Hepatocyte (in vitro differentiated cells and primary cell): Measurements from ENCODE around the genes ATP7A, GPR174, ITM2A, PABPC5, DIAPH2, RPA4, ZMAT1 and ARMCX5.

DNA sequence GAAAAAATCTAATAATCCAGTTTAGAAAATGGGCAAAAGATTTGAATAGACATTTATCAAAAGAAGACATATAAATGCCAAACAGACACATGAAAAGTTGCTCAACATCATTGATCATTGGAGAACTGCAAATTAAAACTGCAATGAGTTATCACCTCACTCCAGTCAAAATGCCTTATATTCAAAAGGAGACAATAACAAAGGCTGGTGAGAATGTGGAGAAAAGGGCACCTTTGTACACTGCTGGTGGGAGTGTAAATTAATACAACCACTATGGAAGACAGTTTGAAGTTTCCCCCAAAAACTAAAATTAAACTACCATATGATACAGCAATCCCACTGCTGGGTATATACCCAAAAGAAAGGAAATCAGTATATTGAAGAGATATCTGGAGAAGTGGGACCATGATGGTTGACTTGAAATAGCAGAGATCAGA, 97.8 kb upstream of the MAGEE1 start:
- RAMPAGE, long total RNA, result no peak

DNA sequence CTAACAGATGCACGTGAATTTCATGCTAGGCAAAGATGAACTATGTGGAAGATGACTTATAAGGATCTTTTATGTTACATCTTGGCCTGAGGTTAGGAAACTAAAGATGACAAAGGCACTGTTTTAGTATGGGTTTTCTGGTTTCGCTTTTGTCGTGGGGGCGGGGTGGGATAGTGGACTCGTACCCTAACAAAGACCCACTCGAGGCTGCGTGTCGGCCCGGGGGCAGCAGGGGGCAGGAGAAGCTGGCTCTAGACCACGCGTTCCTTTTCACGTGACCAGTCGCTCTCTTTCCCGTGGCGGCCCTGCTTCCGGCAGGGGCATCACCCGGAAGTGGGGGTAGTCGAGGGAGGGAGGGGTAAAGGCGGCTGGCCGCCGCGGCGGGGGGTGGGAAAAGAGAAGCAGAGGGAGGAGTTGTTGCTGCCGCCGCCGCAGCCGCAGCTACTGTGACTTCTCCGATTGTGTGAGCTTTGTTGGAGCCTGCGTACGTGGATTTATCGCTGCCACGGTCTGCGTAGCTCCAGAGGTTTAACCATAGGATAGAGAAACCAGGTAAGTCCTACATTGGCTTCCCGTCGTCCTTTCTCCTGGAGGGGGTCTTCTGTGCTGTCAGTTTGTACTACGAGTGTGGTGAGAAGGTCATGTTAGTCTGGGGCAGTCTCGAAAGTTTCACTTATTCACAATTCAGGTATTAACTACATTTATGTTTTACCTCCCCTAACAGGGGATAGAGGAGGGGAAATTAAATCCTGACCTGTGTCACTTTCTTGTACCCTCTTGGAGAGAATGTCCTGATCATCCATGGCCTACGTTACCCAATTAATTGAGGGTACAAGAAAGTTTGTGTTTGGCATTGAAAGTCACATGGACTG, at the start of gene ATP7A:
TSS of gene ATP7A (plus strand) at position 410 of the 872 bp plus-strand sequence.
- RAMPAGE, long total RNA, result no peak
- RRBS, result 16% methylated on average over 5 of the region's 38 CpGs

- RAMPAGE, long total RNA, result no peak
- RRBS, result no CpG with 5 or more reads among the region's 2 CpGs
Measured at GRCh38 chrX:78658815-78659156, 342 bp downstream of the RTL3 start.

DNA sequence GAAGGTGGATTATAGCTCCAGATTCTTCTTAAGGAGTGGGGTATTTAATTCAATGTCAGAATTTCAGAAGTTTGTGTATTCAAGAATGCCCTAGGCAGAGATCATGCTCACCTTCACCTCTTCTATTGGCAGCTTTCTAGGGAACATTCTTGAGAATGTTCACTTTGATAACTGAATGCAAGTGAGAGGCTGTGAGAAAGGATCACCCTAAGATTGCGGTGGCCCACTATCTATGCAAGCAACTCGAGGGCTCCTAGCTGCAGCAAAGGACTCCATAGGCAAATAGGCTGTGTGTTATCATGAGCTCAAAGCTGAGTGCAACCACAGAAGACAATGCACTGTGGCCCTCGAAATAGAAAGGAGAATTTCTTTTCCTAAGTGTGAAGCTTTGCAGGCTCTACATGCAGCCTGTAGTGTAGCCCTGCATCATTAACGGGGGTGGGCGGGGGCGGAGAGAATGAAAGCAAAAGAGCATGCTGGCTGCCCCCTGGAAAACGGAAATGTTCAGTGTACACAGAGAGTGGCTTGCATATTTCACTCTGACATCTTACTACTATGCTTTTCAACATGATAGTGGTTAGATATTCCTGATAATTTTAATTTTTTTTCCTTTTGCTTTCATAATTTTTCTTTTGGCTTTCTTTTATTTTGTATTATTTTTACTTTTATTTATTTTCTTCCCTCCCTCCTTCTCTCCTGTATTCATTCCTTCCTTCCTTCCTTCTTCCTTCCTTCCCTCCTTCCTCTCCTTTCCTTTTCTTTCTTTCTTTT, at the start of gene GPR174:
TSS of gene GPR174 (plus strand) at position 507 of the 771 bp plus-strand sequence.
- RAMPAGE, long total RNA, result no peak
- RRBS, result no CpG with 5 or more reads among the region's 7 CpGs

GRCh38 chrX:79366725-79367836, at the start of gene ITM2A:
Gene ITM2A (minus strand): TSS chrX:79367334.
- RAMPAGE, long total RNA, result no peak
- RRBS, result no CpG with 5 or more reads among the region's 43 CpGs

DNA sequence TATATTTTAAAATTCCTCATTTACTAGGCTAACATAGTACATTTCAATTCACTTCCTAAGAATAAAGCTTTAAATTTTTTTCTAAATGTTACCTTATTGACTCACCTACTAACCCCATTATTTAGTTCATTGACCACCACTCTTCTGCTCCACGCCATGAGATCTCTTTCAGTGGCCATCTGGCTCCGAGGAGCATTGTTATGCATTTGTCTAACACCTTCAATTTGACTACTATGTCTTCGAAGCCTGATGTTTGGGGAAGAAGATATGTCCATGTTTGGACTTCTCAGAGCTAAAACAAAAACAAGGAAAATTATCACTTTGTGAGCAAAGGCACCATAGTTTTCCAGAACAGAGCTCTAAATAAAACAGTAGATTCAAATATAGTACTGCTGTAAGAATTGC, 92.2 kb downstream of the BRWD3 start:
- RAMPAGE, long total RNA, result no peak
- RRBS, result no CpG with 5 or more reads among the region's 3 CpGs

- RAMPAGE, long total RNA, result no peak
- RRBS, result no CpG with 5 or more reads among the region's 33 CpGs
Measured at GRCh38 chrX:80808506-80809262, 993 bp downstream of the BRWD3 start.

- RAMPAGE, long total RNA, result no peak
- RRBS, result no CpG with 5 or more reads among the region's 2 CpGs
Measured at GRCh38 chrX:81114691-81115378, 86.9 kb downstream of the HMGN5 start.

GRCh38 chrX:85244359-85245434, 906 bp downstream of the ZNF711 start:
- RAMPAGE, long total RNA, result no peak
- RRBS, result no CpG with 5 or more reads among the region's 45 CpGs

DNA sequence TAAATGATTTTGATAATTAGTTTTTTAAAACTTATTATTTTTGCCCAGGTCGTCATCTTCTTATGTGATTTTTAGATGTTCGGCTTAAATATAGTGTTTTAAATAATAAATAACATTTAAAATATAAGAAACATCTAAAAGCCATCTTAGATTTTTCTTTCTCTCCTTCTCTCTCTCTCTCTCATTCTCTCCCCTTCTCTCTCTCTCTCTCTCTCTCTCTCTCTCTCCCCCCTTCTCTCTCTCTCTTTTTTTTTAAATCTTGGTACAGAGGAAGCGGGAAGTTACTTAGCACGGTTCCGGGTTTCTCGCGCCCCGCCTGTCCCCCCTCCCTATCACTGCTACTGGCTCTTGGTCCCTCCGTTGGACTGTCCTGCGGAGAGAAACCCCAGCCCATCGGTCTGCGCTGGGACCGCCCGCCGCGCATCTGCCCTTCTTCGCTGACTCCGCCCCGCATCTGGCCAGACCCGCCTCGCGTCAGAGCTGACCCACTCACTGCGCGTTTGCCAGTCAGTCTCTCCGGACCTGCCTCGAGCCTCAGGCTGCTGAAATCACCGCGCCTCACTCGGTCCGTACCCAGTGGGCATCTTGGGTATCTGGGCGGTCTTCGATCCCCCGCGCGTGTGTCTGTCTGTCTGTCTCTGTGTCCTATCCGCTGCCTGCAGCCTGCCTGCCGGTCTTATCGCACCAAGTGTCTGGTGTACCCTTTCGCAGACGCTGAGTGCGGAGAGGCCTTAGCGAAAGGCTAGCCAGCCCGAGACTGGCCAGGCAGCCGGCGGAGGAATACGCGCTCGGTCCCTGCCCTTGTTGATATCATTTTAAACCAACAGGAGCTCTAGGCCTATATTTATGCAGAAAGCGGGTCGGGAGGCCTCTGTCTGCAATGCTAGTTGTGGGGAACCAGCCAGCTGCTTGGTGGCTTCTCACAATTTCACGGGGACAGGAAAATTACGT, at the start of gene PABPC5:
TSS of gene PABPC5 (plus strand) at position 510 of the 951 bp plus-strand sequence.
- RAMPAGE, long total RNA, result no peak
- RRBS, result 4% methylated on average over 4 of the region's 52 CpGs

GRCh38 chrX:92103359-92103920, 324.3 kb downstream of the PCDH11X start:
- RAMPAGE, long total RNA, result no peak
- RRBS, result no CpG with 5 or more reads among the region's 17 CpGs

- RAMPAGE, long total RNA, result no peak
- RRBS, result 6% methylated on average over 20 of the region's 66 CpGs
Measured at GRCh38 chrX:96684139-96685222, at the start of gene DIAPH2. Gene DIAPH2 (plus strand): TSS chrX:96684842.

- RAMPAGE, long total RNA, result no peak
- RRBS, result no CpG with 5 or more reads among the region's 14 CpGs
Measured at GRCh38 chrX:96883562-96884021, at the start of gene RPA4. Gene RPA4 (plus strand): TSS chrX:96883908.

DNA sequence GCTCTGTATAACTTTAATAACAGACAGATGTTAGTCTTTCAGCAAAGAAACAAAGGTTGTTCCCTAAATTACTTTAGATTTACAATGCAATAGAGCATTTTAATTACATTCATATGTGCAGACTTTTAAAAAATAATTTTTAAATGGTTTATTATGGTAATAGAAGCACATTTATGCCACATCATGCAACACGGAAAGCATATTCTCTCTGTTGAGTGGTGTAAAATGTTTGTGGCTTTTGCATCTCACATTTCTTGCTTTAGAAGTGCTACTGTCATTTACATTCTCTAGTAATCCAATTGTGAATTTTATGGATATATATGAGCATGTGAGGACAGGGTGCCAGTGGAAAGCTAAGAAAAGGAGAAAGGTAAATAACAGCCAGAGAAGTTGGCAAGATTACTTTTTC, 305.0 kb downstream of the RPA4 start:
- RAMPAGE, long total RNA, result no peak
- RRBS, result no CpG with 5 or more reads among the region's 1 CpG

GRCh38 chrX:97265152-97265765, 381.6 kb downstream of the RPA4 start:
- RAMPAGE, long total RNA, result no peak
- RRBS, result no CpG with 5 or more reads among the region's 4 CpGs

- RAMPAGE, long total RNA, result no peak
- RRBS, result no CpG with 5 or more reads among the region's 1 CpG
Measured at GRCh38 chrX:101029127-101029690, 22.7 kb downstream of the TRMT2B start.

DNA sequence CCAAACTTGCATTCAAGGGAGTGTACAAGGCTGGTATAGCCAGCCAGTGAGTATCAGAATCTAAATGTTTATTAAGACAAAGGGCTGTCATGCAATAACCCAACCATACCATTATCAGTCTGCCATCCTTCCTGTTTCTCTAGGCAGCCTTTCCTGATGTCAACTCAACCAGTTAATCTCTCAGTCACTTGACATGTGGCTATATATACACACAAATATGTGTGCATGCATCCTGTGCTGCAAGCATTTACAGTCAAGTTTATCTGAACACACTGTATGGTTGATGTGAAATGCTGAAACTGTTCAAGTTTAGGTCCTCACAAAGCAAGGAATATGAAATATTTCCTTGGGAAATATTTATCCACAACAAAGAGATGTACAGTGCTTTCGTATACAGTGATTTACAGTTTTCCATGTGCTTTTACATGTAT, 17.1 kb downstream of the BTK start:
- RAMPAGE, long total RNA, result no peak
- RRBS, result no CpG with 5 or more reads among the region's 1 CpG

- RAMPAGE, long total RNA, result no peak
- RRBS, result no CpG with 5 or more reads among the region's 1 CpG
Measured at GRCh38 chrX:101930218-101930621, 1.6 kb downstream of the ZMAT1 start.

- RAMPAGE, long total RNA, result no peak
- RRBS, result no CpG with 5 or more reads among the region's 78 CpGs
Measured at GRCh38 chrX:101931456-101932346, at the start of gene ZMAT1. Gene ZMAT1 (minus strand): TSS chrX:101932027.

- RAMPAGE, long total RNA, result no peak
- RRBS, result 35% methylated on average over 4 of the region's 47 CpGs
Measured at GRCh38 chrX:102598872-102599998, at the start of gene ARMCX5. Gene ARMCX5 (plus strand): TSS chrX:102599515.